ENCODE measurements around a stretch of chr19.

GRCh38 chr19:2116419-2117107 is 19.8 kb downstream of the IZUMO4 start:
- PRO-cap, 3 experiments, result no peak in any of the 3 experiments
- RAMPAGE, long total RNA, result no peak

- PRO-cap, 3 experiments, result no peak in any of the 3 experiments
- RAMPAGE, long total RNA, result no peak
These were observed 25.0 kb downstream of the IZUMO4 start for GRCh38 chr19:2121596-2122214.

DNA sequence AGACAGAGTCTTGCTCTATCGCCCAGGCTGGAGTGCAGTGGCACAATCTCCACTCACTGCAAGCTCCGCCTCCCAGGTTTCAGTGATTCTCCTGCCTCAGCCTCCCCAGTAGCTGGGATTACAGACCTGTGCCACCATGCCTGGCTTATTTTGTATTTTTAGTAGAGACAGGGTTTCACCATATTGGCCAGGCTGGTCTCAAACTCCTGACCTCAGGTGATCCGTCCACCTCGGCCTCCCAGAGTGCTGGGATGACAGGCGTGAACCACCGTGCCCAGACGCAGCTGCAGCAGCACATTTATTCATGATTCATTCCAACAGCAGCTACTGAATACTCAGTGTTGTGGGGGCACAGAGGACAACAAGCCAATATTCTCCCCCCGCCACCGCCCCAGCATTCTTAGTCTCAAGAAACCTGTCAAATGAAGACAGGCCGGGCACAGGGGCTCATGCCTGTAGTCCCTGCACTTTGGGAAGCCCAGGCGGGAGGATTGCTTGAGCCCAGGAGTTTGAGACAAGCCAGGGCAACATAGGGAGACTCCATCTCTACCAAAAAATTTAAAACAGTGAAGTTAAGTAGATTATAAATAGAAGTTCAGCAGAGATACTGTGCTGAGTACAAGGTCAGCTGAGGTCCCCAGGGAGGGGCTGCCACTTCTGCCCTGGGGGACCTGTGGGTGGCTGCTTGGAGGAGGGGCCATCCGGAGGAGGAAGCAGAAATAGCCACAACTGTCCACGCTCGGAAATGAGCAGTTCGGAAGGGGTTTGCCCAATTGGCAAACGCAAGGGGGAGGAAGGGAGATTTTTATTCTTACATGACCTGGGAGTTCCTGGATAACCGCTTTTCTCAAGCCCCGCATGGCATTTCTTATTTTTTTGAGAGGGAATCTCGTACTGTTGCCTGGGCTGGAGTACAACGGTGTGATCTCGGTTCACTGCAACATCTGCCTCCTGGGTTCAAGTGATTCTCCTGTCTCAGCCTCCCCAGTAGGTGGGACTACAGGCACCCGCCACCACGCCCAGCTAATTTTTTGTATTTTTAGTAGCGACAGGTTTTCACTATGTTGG is 4.4 kb downstream of the DOT1L start:
- PRO-cap, 3 experiments, result no peak in any of the 3 experiments
- RAMPAGE, long total RNA, result no peak

DNA sequence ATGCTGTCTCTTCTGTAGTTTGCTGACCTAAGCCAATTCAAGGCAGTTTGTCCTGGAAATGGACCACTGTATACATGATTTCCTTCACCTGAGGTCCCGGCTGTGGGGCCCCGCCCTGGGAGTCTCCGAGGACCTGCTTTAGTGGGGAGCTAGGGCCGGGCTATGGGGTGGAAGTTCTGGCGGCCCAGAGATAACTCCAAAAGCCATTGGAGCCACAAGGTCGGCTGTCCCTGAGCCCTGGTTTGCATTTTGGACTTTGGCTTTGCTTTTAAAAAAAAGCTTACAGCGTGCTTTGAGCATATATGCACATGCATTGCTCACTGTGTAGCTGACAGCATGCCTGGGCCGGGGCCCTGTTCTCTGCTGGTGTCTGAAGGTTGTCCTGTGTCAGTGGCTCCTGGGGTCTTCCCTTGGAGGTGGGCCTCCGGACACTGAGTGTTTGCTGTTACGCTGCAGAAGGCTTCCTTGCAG is 23.4 kb downstream of the PLEKHJ1 start:
- PRO-cap, 3 experiments, result no peak in any of the 3 experiments
- RAMPAGE, long total RNA, result no peak

GRCh38 chr19:2227035-2228309 is 8.7 kb downstream of the PLEKHJ1 start:
- PRO-cap, 3 experiments, result no peak in any of the 3 experiments
- RAMPAGE, long total RNA, result no peak

DNA sequence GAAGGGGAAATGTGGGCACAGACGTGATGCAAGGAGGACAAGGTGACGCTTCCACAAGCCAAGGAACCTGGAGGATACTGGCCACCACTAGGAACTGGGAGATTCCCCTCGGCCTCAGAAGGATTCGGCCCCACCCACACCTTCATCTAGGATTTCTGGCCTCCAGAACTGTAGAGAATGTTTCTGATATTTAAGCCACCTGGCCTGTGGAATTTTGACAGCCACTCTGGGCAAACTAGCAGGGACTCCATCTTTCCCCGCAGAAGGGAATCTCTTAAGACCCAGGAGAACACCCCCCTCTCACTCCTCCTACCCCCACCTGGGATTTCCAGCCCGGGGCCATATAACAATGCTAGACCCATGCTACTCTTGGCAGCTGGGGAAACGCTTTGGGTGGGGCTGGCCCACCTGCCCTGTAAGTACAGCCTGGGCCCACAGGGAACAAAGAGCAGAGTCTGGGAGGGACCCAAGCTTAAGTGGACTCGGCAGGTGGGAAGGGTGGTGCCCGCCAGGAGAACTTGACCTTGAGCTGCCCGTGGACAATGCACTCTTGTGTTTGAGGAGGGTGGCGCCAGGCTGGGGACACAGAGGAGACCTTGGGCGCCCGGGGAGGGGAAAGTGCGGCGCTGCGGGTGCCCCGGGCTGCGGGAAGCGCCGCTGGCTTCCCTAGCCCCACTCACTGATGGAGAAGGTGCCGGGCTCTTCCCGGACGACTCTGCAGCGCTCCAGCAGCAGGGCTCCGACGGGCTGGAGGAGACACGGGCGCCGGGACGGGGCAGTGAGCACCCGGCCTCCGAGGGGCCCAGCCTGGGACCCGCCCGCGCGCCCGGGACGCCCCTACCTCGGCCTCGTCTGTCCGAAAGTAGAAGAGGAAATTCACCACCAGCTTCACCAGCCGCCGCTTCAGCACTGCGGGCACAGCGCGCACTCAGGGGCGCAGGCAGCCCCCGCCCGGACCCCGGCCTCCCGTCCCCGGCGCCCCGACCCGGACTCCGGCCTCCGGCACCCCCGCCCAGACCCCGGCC is 735 bp downstream of the PLEKHJ1 start:
- PRO-cap, 3 experiments, result no peak in any of the 3 experiments
- RAMPAGE, long total RNA, result no peak

- PRO-cap, 3 experiments, result no peak in any of the 3 experiments
- RAMPAGE, long total RNA, result no peak
These were observed 260 bp downstream of the SF3A2 start for GRCh38 chr19:2236966-2237202.

- PRO-cap, 3 experiments, result no peak in any of the 3 experiments
- RAMPAGE, long total RNA, result no peak
These were observed 5.6 kb downstream of the SF3A2 start for GRCh38 chr19:2242097-2242814.

- PRO-cap, 3 experiments, result no peak in any of the 3 experiments
- RAMPAGE, long total RNA, result no peak
These were observed 12.2 kb upstream of the PEAK3 start for GRCh38 chr19:2293917-2294922.

DNA sequence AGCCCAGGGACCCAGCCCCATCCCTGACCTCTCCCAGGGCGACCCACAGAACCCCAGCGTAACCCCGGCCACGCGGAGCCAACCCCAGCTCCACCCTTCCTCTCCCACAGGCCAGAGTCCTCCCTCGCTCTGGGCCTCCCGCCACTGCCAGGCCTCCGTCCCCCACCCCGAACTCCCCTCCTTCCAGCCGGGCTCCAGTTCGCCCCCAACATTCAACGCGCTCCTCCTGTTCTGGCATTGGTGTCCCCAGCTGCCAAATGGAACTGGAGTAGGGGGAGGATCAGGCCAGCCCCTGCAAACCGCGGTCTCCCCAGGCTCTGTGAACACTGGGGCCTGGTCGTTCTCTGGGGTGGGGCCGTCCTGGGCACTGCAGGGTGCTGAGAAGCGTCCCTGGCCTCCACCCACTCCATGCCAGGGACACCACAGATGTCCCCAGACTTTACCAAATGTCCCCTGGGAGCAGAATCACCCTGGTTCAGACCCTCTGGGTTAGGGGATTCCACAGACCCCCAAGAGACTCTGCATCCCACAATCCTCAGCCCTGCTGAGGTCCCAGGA is 7.3 kb downstream of the LINGO3 start:
- PRO-cap, 3 experiments, result no peak in any of the 3 experiments
- RAMPAGE, long total RNA, result no peak

DNA sequence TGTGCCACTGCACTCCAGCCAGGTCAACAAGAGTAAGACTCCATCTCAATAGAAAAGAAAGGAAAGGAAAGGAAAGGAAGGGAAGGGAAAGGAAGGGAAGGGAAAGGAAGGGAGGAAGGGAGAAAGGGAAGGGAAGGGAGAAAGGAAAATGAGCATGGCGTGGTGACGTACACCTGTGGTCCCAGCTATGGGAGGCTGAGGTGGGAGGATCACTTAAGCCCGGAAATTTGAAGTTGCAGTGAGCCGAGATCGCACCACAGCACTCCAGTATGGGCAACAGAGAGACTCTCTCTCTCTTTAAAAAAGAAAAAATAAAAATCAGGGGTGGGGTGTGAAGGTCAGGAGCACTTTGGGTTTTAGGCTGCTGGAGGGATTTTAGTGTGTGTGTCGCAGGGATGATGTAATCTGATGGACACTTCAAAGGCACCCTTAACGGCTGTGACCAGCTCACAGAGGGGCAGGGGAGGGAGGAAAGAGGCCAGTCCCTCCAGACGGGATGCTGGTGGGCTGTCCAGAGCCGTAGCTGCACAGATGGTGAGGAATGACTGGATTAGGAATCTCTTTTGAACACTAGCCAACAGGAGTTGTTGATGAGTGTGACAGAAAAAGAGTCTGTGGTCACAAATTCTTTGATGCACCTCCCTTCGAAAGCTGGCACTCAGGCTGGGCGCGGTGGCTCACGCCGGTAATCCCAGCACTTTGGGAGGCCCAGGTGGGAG is 27.5 kb downstream of the TMPRSS9 start:
- PRO-cap, 3 experiments, result no peak in any of the 3 experiments
- RAMPAGE, long total RNA, result no peak

GRCh38 chr19:2423597-2424560 is 3.5 kb downstream of the TIMM13 start:
- PRO-cap, 3 experiments, result no peak in any of the 3 experiments
- RAMPAGE, long total RNA, result no peak

DNA sequence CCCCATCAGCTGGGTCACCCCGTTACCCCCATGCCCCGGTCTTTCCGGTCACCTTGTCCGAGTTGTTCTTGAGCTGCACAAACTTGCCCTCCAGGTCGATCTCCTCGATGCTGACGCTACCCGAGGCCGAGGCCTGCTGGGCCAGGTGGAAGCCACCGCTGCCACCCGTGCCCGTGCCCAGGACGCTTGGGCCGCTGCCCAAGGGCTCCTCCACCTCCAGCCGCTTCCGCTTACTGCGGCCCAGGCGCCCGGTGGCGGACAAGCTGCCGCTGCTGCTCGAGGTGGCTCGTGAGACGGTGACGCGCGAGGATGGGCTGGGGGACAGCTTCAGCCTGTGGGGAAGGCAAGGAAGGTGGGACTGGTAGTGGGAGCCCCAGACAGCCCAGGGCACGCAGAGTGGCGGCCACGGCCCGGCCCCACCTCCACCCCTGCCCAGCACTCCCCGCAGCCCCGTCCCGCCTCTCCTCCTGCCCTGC is 6.4 kb upstream of the TIMM13 start:
- PRO-cap, 3 experiments, result no peak in any of the 3 experiments
- RAMPAGE, long total RNA, result no peak

GRCh38 chr19:2446202-2446739 is 10.5 kb downstream of the LMNB2 start:
- PRO-cap, 3 experiments, result no peak in any of the 3 experiments
- RAMPAGE, long total RNA, result no peak

DNA sequence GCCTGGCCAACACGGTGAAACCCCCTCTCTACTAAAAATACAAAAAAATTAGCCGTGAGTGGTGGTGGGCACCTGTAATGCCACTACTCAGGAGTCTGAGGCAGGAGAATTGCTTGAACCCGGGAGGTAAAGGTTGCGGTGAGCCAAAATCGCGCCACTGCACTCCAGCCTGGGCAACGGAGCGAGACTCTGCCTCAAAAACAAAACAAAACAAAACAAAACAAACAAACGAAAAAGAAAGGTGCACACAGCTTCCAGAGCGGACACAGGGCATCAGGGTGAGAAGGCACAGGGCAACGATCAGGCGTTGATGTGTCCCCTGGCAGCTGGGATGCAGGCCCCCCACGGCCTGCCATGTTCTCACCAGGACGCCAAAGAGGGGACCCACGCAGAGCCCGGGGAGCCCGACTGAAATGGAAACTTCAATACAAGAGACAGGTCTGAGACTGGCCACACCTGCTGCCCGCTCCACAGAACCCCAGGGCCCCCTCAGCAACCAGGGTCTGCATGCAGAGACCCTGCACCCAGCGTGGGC is 69.9 kb downstream of the GADD45B start:
- PRO-cap, 3 experiments, result no peak in any of the 3 experiments
- RAMPAGE, long total RNA, result no peak

- PRO-cap, 3 experiments, result no peak in any of the 3 experiments
- RAMPAGE, long total RNA, result no peak
These were observed 112.2 kb downstream of the GADD45B start for GRCh38 chr19:2587886-2588867.

DNA sequence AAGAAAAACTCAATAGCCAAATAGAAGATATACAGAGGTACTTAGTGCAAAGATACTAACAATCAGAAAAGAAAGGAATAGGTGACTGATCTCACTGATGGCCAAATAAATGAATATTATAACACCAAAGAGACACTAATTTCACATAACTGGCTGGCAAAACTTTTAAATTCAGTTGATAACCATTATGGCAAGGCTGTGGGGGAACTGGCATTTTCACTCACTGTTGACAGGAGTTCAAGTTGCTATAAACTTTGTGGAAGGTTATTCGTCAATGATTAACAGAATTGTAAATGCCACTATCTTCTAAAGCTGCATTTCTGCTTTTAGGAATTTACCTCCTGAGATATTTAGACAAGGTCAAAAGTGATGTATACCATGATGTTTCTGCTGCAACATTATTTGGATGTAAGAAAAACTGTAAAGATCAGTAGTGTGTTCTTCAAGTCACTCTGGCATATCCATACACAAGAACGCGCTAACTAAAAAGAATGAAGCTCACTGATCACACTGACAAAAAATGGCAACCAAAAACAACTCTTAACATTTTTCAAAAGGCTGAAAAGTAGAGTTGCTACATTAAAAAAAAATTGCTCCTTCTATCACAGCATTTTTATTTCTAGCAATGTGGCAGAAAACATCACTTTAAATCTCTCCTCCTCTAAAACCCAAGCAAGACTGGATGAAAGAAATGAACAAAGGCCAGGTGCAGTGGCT is 110.6 kb downstream of the GNG7 start:
- PRO-cap, 3 experiments, result no peak in any of the 3 experiments
- RAMPAGE, long total RNA, result no peak

DNA sequence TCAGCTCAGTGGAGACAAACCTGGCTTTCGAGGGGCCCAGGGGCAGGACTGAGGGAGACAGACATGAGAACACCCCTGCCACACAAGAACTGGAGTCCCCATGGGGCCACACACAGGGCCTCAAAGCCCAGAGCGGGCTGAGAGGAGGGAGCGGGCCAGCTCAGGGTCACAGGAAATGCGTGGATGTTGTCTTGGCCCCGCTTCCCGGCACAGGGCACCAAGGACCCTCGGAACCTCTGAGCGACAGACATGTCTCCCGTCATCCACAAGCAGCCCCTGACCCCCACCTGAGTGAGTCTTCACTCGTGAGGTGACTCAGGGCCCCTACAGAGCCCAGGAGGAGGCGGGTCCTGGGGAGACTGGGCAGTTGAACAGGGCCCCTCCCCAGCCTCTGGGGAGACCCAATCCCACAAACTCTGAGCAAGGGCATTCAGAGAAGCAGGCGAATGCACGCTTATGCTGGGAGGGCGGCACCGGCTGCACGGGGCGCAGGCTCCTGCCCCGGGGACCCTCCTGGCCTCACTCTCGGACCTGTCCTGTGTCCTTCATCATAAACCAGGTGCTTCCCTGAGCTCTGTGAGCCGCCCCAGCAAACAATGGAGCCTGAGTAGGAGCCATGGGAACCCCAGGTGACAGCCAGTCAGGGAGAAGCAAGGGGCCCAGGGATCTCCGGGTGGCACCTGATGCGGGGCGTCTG is 20.2 kb downstream of the SGTA start:
- PRO-cap, 3 experiments, result no peak in any of the 3 experiments
- RAMPAGE, long total RNA, result no peak

DNA sequence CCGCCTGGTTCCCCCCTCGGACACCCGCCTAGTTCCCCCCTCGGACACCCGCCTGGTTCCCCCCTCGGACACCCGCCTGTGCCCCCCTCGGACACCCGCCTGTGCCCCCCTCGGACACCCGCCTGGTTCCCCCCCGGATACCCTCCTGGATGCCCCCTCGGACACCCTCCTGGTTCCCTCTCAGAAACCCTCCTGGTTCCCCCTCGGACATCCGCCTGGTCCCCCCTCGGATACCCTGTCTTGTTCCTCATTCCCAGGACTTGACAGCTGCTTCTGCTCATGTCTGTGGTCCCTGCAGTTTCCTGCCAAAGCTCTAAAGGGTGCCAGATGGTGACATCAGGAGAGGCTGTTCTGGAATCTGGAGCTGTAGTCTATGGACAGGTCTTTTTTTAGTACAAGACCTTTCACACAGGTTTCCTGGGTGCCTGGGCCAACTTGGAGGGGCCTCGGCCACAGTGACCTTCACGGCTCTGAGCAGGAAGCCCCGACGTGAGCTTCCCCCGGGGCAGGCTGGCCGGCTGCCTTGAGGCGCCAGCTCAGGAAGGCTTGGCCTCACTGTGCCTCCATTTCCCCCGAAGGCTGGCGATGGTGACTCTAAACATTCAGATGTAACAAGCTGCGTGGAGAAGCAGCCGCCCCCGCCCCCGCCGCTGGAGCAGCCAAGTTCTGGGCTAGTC is 13.0 kb downstream of the SGTA start:
- PRO-cap, 3 experiments, result no peak in any of the 3 experiments
- RAMPAGE, long total RNA, result no peak

GRCh38 chr19:2774017-2774711 is 8.9 kb downstream of the SGTA start:
- PRO-cap, 3 experiments, result no peak in any of the 3 experiments
- RAMPAGE, long total RNA, result no peak